ENCODE measurements around the genes P2RY6 and PGM2L1.

DNA sequence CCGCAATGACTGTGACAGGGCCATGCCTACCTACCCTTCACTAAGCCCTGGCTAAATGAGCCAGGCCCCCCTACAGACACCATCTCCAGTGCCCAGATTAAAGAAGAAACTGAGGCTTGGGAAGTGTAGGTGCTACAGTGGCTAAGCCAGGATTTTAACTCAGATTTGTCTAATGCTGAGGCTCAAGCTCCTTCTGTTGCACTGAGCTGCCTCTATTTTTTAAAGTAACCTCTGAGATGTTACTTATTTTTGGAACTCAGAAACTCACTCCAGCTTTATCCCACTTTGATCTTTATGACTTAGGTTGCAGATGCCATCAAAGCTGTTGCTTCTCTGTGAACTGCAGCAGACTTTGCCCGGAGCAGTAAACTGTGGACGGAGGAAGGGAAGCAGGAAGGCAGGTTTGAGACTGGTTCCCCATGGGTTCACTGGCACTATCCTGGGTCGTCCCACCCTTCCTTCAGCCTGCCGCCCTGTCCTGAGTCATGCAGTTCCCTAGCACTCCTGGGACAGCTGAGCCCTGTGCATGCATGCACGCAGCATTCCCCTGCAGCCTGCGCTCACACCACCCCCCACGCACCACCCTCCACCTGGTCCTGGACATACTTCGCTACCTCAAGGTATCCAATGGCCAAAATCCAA, 23.6 kb upstream of the P2RY2 start:
- PRO-cap, 2 experiments, result no peak in any of the 2 experiments

DNA sequence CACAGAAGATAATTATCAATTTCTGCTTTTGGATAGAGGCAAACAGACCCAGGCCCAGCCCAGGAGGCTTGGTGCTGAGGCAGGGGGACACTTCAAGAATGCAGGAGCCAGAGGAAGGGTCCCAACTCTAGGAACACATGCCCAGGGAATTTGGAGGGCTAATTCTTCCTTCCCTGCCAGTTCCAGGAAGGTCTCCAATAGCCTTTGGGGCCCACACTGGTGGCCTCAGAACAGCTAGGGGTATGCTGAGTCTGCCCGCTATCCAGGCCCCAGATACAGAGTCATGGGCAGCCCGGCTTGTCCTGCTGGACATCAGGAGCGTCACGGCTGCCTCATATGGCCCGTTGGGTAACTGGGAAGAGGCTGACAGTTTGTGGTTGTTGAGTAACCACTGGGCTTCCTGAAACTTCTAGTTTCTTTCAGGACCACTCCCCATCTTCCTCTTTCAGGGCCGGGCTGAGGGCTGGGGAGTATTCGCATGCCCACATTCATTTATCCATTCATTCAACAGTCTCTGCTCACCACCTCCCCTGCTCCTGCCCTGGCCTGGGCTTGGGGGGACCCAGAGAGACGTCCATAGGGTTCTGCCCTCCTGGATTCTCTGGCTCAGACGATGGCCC, 13.5 kb upstream of the P2RY2 start:
- PRO-cap, 2 experiments, result no peak in any of the 2 experiments

DNA sequence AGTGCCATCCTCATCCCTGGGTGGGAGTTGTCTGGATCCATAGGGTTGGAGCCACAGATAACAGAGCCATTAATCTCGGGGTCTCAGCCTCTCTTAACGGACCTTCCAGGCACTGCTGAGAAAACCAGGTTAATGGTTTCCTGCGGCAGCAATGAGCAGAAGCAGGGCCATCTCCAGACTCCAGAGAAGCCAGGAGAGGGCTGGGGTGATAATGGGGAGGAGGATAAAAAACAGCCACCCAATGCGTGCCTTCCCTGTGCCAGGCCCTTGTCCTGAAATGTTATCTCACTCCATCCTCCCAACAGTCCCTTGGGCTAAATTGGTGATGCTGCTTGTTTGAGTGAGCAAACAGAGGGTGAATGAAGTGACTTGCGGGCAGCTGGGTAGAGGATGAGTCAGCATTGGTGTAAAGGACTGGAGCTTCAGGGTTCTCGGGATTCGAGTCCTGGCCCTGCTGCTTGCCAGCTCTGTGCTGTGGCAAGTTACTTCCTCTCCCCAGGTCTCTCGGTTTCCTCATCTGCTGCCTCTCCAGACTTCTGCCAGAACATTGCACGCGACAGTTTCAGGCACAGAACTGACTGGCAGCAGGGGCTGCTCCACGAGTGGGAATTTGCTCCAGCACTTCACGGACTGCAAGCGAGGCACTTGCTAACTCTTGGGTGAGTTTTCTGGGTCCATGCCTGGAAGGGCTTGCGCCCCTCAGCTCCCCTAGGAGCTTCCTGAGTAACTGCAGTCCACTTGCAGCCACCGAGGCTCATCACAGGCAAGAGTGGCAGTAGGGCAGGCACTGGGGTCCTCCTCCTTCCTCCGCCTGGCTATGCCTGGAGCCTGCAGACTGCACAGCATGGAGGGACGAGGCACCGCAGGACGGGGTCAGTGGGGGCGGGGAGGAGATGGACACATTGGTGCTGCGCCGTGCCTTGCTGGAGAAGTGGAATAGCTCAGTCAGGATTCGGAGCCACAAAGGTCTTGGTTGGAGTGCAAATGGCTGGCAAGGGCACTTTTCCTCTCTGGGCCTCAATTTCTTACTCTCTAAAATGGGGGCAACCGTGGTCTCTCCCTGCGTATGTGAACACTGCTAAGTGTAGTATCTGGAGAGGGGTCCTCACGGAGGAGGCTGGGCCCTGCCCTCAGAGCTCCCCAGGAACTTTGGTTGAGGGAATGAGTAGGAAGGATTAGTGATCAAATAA, at the start of gene P2RY6:
Gene P2RY6 (plus strand): TSS at position 531 of the 1,190 bp plus-strand sequence.
- PRO-cap, 2 experiments, result no peak in any of the 2 experiments

DNA sequence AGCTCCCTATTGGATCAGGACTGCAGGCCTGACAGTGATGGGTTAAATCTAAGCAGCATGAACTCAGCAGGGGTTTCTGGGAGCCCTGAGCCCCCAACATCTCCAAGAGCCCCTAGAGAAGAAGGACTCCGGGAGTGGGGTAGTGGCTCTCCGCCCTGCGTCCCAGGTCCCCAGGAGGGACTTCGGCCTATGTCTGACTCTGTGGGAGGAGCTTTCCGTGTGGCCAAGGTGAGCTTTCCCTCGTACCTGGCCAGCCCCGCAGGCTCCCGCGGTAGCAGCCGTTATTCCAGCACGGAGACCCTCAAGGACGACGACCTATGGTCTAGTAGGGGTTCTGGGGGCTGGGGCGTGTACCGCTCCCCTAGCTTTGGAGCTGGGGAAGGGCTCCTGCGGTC, 1.5 kb downstream of the ARHGEF17 start:
- PRO-cap, 2 experiments, result no peak in any of the 2 experiments

DNA sequence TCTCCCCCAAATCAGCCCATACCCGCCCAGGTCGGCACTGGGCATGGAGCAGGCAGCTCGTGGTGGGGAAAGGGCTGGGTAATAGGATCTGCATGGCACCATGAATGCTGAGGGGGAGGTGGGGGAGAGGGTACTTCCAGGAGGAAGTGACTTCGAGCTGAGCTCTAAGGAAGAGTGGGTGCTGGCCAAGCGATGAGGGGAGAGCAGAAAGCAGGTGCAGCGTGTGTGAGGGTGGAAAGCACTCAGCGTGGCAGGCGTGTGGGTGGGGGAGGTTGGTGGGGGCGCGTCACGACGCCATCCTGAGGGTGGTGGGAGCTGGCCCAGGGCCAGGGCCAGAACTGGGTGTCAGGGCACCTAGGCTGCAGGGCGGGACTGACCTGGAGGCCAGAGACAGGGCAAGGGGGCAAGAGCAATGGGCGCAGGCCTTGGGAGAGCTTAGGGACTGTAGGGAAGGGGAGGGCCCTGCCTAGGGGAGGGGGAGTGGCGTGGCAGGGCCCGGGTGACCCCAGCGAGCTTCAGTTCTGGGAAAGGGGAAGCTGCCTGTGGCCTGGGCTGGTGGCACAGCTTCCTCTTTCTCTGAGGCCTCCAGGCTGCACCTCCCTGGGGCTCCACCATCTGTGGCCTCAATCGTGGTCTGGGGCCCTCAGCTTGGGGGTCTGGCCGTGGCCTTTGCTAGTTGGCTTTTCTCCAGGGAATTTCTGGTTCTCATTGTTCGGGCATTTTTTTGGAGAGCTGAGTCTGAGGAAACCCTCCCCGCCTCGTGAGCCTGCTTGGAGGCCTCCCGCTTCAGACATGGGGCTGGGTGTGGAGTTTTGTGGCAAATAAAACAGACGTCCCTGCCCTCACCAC, 8.8 kb downstream of the RELT start:
- PRO-cap, 2 experiments, result no peak in any of the 2 experiments

DNA sequence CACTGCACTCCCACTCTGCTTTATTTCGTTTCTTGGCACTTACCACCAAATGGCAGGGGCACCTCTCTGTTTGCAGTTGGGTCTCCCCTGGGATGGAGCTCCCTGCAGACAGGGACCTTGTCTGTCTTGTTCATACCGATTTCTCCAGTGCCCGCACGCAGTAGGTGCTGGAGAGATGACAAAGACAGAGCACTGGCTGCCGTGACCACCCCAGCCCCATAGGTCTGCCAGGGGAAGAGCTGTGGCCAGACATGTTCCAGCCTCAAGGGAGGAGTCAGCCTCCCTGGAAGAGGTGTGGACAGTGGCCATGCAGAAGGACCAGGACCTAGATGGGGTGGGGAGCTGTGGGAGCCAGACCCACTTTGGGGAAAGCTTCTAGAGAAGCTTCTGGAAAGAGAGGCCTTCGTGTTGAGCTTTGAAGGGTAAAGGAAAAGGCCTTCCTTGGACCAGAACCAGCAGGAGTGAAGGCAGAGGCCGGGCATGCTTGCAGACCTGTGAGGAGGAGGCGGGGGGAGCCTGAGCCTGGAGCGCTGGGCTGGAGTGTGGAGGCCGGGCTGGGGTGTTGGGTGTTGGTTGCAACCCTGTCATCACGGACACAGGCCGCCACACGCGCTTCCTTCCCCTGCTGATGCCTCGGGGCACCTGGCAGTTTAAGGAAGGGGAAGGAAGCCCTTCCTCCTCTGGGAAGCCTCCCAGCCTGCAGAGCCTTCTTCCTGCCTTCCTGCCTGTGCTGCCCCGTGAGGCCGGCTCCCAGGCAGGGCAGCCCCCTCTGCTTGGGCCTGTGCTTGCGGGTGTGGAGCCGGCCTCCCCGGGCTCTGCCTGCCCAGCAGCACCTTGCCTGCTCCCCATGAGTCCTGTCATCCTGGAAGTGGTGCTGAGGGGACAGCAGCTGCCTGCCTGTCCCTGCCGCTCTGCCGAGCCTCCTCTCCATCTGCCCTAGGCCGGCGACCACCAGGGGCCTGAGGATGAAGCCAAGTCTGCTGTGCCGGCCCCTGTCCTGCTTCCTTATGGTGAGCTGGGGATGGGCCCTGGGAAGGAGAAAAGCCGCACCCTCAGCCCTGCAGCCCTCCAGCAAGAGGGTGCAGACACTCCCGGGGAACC, 12.3 kb downstream of the RELT start:
- PRO-cap, 2 experiments, result no peak in any of the 2 experiments

DNA sequence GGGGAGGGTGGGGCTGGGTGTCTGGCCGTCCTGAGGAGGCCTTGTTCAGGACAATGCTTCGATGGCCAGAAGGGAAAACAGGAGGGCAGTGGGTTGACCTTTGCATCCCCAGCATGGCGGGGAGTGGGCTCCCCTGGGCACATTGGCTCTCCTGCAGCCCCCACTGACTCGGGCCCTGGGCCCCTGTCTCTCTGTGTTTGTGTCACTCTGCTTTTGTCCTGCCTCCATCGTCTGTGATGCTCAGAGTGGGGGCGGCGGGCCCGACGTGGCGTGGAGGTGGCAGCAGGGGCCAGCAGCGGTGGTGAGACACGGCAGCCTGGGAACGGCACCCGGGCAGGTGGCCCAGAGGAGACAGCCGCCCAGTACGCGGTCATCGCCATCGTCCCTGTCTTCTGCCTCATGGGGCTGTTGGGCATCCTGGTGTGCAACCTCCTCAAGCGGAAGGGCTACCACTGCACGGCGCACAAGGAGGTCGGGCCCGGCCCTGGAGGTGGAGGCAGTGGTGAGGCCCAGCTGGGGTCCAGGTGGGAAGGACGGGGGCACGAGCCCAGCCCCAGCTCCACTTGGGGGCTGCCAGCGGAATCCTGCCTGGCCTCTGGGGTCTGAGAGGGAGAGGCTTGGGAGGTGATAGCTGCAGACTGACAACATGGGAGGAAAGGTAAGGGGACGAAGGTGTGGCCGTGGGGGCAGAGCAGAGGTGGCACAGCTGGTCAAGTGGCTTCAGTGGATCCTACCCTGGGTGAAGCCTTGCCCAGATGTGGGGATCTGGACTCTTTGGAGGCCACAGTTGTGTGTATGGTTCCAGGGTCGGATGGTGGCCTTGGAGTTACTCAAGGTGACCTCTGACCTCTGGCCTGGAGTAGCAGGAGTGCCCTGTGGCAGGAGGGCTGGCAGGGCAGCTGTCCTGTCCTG, 16.0 kb downstream of the RELT start:
- PRO-cap, 2 experiments, result no peak in any of the 2 experiments

DNA sequence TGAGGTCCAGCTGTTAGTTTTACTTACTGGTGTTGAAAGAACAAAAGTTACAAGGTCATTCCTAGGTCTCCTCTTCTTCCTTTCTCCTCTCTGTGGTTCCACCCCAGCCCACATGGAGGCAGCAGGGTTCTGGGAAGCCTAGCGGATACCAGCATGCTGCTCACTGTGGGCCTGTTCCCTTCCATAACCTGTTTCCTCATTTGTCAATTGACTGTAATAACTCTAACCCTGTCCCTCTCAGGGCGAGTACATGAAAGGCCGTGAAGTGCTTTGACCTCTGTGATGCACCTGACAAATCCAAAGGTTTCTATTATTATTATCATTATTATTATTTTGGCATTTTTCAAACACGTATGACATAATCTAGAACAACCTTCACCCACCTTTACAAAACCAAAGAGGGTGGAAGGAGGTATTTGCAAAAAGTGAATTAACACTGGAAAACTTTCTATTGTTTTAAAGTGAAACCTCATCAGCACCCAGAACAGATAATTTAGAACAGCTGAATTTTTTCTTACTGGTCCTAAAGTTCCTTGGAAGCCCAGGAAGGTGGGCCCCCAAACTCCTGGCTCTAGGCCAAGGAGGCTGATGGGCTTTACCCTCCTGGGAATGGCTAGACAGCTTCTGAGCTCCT, 28.0 kb downstream of the RELT start:
- PRO-cap, 2 experiments, result no peak in any of the 2 experiments

DNA sequence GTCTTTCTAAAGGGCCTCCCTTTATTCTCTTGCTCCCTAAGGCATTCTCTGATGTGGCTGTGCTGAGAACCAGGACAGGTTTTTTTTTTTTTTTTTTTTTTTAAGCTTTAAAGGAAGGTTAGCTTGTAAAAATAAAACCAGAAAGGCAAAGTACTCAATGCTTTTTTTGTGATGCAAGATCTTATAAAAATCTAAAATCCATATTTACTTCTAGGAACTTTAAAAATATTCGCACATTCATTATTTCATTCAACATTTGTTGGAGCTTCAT, 2.8 kb upstream of the MRPL48 start:
- PRO-cap, 2 experiments, result no peak in any of the 2 experiments

- PRO-cap, 2 experiments, result no peak in any of the 2 experiments
Observed at GRCh38 chr11:73931151-73931483, 19.7 kb upstream of the DNAJB13 start.

DNA sequence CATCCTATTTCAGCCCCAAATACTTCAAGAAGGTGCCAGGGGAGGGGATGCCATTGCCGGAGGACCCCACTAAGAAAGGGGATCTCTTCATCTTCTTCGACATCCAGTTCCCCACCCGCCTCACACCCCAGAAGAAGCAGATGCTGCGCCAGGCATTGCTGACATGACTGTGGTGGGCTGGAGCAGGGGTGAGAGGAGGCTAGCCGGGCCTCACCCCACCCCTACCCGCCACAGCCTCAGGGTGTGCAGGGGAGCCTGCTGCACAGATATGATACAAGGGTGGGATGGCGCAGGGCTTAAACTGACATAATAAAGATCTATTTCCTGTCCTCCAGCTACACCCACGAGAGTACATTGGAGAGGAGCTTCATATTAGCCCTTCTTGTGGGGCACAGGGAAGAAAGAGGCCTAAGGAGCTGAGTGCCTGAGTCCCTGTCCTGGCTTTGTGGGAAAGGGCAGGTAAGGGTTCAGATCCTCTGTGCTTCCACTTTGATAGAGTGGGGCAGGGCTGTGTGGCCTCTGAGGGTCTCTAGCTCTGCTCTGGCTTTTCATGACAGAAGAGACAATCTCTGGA, 12.6 kb downstream of the UCP2 start:
- PRO-cap, 2 experiments, result peak in 2 of 2 experiments; most common plus-strand start position 265 of the sequence (in 2); most common minus-strand start position 273 of the sequence (in 2)

GRCh38 chr11:74333646-74334425, 22.4 kb upstream of the P4HA3 start:
- PRO-cap, 2 experiments, result no peak in any of the 2 experiments

DNA sequence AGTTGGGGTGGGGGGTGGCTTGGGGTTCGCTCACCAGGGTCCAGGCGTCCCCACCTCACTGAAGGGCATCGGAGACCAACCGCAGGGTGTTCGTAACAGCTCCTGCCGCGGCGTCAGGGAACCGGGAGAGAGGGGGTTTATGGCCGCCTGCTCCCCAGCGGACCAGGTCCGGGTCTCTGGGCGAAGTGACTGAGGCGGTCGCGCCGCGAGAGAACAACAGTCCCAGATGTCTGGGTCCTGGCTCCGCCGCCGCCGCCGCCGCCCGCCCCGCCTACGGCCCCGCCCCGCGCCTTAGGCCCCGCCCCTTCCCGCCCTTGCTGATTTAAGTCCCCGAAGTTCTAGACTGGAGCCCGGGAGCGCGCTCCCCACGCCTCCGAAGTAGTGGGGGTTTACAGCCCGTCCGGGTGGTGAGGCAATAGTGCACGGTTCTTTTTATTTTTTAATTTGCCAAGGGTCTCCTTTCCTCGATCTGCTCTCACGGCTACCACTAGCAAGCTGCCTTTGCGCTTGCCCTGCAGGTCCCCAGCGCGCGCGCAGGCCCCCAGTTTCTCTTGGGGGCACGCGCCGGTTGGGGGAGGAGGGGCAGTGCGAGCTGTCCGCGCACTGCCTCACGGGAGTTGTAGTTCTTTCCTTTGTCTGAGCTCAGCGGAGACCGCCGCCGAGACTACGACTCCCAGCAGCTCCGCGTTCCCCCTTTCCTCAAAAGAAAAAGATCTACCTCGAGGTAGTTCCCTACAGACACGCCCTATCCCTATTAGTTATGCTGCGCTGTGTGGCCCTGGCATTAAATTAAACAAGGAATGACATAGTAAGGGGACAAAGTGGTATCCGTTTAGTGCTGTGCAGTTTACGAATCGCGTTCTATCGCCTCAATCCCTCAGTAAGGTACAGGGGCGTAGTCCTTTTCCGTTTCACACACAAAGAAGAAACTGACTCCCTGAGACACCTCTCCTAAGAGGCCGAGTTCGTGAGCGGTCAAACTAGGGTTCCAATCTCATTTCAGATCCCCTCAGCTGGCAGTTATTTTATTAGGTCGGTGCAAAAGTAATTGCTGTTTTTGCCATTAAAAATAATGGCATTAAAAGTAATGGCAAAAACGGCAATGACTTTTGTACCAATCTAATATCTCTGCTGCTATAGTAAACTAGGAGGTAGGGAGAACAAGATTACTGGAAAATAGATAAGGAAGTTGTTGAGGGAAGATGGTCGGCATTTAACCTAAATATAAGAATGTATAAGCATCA, at the start of gene PGM2L1:
Gene PGM2L1 (minus strand): TSS at position 228 of the 1,244 bp plus-strand sequence.
- PRO-cap, 2 experiments, result peak in 2 of 2 experiments; most common plus-strand start position 381 of the sequence (in 2); most common minus-strand start position 187 of the sequence (in 2)

DNA sequence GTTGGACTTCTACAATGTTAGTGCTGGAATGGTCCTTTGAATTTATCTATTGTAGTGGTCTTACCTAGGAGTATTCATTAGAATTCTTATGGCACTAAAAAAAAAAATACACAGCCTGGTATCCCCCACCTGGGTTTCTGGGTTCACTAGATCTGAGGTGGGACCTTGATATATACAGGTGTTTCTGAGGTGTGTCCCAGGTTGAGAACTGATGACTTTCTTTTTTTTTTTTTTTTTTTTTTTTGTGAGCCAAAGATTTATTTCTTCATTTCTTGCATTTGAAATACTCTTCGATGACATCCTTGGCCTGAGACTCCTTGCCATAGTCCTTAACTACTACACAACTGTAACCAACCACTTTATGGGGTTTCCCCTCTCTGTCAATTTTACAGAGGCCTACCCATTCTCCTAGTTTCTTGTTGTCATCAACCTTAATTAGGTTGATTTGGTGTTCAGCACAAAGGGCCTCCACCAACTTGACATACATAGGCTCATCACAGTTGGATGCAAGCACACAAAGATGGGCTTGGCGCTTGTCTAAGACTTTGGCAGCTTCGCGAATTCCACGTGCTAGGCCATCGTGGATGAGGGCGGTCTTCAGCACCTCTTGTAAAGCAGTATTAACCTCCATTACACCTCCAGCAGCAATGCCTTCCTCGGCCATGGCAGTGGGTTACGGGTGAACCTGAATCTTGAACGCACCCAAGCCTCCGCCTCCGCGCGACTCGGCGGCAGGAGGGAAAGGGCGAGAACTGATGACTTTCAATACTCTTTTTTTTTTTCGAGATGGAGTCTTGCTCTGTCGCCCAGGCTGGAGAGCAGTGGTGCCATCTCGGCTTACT, 3.0 kb upstream of the RNF169 start:
- PRO-cap, 2 experiments, result no peak in any of the 2 experiments

DNA sequence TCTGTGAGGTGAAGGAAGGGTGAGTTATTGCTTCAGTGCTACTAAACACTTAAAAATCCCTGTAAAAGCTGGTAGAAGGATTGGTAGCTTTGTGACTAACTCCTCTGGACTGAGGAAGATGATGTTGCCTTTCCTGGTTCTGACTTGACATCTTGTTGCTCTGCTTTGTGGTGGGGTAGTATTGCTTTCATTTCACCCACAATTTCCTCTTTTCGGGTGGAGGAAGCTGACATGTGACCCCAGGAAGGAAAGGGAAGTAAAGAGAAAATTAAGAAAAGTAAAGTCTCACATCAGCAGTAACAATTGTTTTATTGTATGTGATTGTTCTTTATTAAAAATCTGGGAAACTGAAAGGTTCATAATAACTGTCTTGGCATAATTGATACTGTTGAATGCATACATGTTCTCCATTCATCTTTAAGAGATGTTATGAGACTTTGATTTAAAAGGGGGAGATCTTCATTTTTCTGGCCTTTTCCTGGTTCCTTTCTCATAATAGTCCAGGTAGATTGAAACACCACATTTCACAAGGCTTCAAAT, 35.0 kb downstream of the RNF169 start:
- PRO-cap, 2 experiments, result no peak in any of the 2 experiments

DNA sequence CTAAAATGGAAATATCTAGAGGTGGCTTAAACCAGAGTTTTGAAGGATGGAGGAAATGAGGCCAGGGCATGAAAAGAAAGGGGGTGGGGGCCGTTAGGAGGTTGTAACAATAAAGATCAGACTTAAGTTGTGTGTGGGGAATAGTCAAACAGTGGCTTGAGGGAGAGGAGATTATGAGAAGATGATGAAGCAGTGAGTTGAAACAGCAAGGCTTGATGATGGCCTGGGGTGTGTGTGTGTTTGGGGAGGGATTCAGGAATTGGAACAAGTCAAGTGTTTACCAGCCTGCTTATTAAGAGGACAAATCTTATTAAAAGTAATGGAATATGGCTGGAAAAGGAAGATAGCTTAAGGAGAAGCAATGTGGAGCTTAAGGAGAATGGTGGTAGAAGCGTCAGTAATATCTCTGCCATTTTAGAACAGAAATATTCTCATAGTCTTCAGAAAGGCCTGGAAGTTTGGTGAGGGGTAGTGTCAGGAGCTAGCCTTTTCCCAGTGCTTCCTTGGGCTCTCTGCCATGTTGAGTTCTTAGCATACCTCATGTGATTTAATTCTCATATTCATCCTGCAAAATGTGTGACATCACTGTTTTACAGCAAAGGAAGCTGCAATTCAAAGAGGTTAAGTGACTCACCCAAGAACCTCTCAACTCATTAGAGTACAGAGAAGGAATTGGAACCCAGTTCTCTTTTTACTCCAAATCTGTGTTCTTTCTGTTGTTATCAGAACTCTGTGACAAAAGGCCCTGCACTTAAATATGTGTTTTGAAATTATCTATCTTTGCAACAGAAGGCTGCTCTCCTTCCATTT, 71.9 kb downstream of the RNF169 start:
- PRO-cap, 2 experiments, result no peak in any of the 2 experiments

GRCh38 chr11:75182484-75183177, 31.7 kb downstream of the SLCO2B1 start:
- PRO-cap, 2 experiments, result no peak in any of the 2 experiments

GRCh38 chr11:75195089-75196023, 44.4 kb downstream of the SLCO2B1 start:
- PRO-cap, 2 experiments, result no peak in any of the 2 experiments

GRCh38 chr11:75307827-75308135, 43.7 kb downstream of the ARRB1 start:
- PRO-cap, 2 experiments, result no peak in any of the 2 experiments

GRCh38 chr11:75430998-75431465, 2.0 kb downstream of the KLHL35 start:
- PRO-cap, 2 experiments, result no peak in any of the 2 experiments

Data from cytotoxic T cell (primary cell).